ENCODE results near the genes NHEJ1 and GMPPA.

GRCh38 chr2:219160129-219161037 is at the start of gene NHEJ1:
Gene NHEJ1, minus strand, starts transcription at chr2:219160815.
- PRO-cap: bidirectional peak, plus-strand start at chr2:219160609, minus-strand start at chr2:219160555

- PRO-cap: no peak
Observed at GRCh38 chr2:219277656-219278656, 1.2 kb upstream of the DNAJB2 start.

- PRO-cap: no peak
Observed at GRCh38 chr2:219294417-219295560, 14.4 kb downstream of the PTPRN start.

GRCh38 chr2:219408552-219409131 is 9.5 kb upstream of the DES start:
- PRO-cap: no peak

DNA sequence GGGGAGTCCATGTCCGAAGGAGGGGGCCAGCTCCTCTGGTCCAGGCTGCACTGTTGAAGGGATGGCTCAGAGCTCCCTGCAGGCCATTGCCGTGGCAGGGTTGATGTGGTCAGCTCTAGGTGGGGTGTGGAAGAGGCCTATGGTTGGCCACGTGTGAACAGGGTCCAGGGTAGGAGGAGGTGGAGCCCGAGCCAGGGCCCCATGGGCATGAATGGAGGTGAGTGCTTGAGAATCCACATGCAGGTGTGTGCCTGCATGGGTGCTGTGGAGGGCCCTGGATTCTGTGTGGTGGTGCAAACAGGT is 1.1 kb downstream of the SPEG start:
- PRO-cap: no peak

- PRO-cap: no peak
Observed at GRCh38 chr2:219441317-219441736, 6.7 kb downstream of the SPEG start.

- PRO-cap: no peak
Observed at GRCh38 chr2:219444314-219445267, 9.9 kb downstream of the SPEG start.

GRCh38 chr2:219476380-219476613 is 19.6 kb upstream of the SPEGNB start:
- PRO-cap: no peak

GRCh38 chr2:219496872-219497466 is 1.0 kb downstream of the SPEGNB start:
- PRO-cap: no peak

- PRO-cap: bidirectional peak, plus-strand start at chr2:219498901, minus-strand start at chr2:219498669
Observed at GRCh38 chr2:219498189-219499064, at the start of gene GMPPA. Gene GMPPA, plus strand, starts transcription at chr2:219498891.

DNA sequence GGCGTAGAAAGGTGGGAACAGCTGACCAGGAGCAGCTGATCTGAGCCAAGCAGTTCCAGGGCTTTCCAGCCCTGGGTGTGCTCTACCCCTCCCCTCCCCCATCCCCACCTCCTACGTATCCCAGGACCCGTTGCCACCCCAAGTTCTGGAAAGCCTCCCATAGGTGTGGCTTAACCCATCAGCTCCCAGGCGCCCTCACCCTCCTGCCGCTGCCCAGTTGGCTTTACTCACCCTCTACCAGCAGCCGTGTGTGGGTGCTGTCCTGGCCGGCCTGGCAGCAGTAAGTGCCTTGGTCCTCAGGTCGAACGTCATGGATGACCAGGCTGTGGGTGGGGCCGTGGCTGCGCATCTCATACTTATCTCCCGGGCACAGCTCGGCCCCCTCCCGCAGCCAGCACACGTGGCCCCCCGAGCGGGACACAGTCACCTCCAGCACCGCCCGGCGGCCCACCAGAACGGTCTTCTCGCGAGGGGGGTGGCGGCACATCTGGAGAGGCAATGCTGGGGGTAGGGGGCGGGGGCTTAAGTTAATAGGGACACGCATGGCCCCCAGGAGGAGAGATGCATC is 7.6 kb downstream of the TMEM198 start:
- PRO-cap: no peak

GRCh38 chr2:219624628-219625088 is 2.8 kb upstream of the SLC4A3 start:
- PRO-cap: no peak

DNA sequence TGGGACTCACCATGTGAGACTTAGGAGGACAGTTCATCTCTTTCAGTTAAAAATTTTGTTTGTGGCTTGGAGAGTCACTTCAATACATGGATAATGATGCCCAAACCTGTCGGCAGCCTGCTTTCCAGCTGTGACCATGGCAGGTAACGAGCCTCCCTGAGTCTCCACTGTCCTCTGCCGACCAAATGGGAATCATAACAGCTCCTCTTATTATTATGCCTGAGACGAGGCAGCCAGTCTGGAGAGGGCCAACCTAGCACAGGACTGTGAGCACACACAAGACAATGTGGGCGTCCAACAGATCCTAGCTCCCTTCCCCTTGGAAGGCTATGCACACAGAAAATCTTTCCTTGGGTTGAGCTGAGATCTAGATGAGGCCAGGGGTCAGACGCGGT is 950 bp upstream of the SLC4A3 start:
- PRO-cap: no peak

- PRO-cap: no peak
Observed at GRCh38 chr2:219713052-219713578, 85.7 kb downstream of the SLC4A3 start.

DNA sequence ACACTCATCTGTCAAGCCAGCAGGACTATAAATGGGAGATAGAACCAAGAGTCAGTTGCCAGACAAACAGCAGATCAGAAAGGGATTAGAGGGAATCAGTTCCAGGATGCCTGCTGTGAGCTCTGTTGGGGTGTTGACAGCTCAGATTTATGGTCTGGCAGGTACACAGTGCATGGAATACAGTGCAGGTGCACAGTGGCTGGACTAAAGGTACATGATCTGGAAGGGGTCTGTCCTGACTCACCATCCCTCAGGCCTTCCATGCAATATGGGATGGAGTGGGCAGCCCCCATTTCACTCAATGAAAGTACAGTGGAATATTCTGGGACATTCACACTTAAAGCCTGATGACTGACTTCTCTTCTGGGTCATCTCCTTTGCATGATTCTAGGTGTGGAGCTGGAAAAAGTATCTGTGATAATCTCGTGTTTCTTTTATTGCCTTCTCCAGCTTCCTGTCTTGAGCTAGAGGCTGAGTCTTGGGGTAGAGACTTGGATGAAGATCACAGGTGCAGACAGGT is 382.4 kb downstream of the SLC4A3 start:
- PRO-cap: no peak

GRCh38 chr2:221896635-221897411 is 324.7 kb upstream of the EPHA4 start:
- PRO-cap: no peak

GRCh38 chr2:222434323-222434576 is 9.9 kb downstream of the SGPP2 start:
- PRO-cap: no peak

- PRO-cap: no peak
Observed at GRCh38 chr2:222448495-222449372, 24.4 kb downstream of the SGPP2 start.

GRCh38 chr2:222452364-222453055 is 28.2 kb downstream of the SGPP2 start:
- PRO-cap: no peak

- PRO-cap: no peak
Observed at GRCh38 chr2:222743481-222743963, 72.1 kb downstream of the MOGAT1 start.

Measured in mesothelial cell of epicardium (in vitro differentiated cells).